Daoy (cell line): ENCODE data around the gene EIF4E3.

DNA sequence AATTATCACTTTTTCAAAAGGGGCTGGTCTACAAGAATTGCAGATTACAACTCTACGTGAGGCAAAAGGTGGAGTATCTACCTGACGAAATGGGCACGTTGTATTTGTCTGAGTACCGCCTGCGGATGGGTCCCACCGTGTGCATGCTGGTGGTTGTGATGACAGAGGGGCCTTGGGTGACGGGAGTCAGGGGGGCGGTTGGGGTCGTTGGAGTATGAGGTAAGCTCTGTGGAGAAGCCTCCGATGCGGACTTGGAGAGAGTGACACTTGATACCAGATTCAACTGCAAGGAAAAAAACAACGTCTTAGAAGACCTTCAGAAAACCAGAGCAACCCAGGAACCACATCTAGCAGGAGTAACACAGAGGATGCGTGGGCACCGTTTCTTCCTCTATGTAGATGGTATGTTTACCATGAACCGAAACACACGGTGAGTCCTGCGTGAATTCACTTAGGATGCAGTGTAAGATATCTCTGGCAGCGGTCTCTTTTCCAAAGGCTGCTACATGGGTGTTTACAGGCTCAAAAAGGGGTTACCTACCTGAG lies 605.7 kb downstream of the FOXP1 start:
- RAMPAGE, long total RNA = no peak

DNA sequence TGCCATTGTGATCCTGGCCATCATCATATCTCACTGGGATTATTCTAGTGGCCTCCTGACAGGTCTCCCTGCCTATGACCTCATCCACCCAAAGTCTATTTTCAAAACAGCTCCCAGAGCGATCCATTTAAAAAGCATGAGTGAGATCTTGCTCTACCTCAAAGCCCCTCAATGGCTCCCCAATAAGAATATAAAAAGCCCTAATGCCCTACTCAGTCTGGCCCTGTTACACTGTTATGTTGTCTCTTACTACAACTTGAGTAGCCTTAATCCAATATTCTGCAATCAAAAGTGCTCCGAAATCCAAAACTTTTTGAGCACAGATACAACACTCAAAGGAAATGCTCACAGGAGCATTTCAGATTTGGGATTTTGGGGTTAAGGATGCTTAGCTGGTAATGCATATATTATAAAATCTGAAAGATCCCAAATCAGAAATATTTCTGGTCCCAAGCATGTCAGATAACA lies 293.1 kb downstream of the FOXP1 start:
- RAMPAGE, long total RNA = no peak

DNA sequence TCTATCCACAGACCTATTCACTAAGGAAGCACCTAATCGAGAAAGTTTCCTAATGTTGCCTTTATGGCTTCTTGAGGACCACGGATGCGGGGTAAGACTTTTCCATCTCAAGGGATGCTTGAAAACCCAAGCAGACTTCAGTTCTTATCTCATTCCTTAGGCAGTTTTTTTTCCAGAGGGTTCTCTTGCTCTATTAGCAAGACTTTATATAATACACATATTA lies 237.1 kb downstream of the FOXP1 start:
- RAMPAGE, long total RNA = no peak

GRCh38 chr3:71358990-71359571 lies 224.4 kb downstream of the FOXP1 start:
- RAMPAGE, long total RNA = no peak

- RAMPAGE, long total RNA = no peak
These were observed 192.0 kb downstream of the FOXP1 start for GRCh38 chr3:71391209-71392195.

DNA sequence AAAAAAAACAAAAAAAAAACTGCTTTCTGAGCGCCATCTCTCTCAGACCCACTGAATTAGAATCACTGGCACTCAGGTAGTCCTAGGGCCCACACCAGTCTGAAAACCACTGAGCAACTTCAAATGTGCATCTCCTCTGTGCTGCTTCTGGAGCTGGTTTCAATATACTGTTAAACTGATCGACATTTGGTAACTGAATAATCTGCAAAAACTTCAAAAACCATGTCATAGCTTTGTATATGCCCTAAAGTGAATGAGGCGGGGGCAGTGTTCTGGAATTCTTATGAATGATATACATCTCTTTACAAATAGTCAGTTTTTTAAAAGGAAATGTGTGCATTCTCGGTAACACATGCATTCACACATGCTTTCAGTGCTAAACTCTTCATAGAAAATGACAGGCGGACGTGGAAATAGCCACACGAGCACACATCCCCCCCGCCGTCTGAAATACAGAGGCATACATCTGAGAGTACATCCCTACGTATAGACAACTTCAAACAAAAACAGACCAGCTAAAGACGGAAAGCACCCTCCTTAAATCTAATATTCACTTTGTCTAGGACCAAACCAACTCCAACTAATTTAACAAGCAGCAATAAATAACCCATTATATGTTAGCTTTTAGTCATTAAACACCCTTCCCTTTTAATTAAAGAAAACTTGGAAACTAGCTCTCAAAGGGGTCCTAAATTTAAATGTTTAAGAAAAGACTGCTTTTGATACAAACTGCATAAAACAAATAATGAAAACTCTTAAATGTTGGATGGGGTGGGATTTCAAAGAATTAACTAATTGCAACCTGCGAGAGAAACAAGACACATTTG lies 128.5 kb downstream of the FOXP1 start:
- RAMPAGE, long total RNA = no peak

- RAMPAGE, long total RNA = no peak
These were observed 120.7 kb downstream of the FOXP1 start for GRCh38 chr3:71462842-71463301.

DNA sequence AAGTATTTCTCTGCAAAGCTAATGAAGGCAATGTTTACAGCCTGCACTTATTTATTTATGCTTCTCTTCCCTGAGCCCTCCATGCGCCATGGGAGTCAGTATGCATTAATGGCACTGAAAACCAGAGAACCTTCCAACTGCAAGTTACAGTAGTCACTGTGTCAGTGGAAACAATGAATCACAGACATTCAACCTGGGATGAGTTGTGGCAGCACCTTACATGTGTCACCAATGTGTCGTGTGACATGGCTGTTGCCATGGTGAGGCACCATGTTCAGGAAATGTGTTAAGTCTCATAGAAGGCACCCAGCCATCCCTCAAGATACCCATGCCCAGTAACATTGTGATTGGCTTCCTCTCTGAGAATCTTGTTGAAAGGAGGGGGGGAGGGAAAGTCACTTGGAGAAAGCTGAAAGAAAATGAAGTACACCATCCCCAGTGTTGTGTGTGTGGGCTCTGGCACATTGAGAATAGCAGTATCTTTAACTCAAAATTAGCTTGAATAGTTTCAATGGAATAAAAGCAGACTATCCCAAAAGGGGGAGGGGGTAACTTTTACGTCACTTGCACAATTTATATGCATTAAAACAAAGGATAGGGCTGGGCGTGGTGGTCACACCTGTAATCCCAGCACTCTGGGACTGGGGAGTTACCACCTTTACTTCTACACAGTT lies 104.8 kb downstream of the FOXP1 start:
- RAMPAGE, long total RNA = no peak

GRCh38 chr3:71568195-71568431 lies 15.4 kb downstream of the FOXP1 start:
- RAMPAGE, long total RNA = no peak

- RAMPAGE, long total RNA = no peak
These were observed 3.6 kb downstream of the FOXP1 start for GRCh38 chr3:71579836-71580459.

GRCh38 chr3:71580460-71581257 lies 2.9 kb downstream of the FOXP1 start:
- RAMPAGE, long total RNA = no peak

GRCh38 chr3:71689833-71690600 lies 35.2 kb downstream of the EIF4E3 start:
- RAMPAGE, long total RNA = no peak

GRCh38 chr3:71724853-71725662 lies at the start of gene EIF4E3:
TSS of gene EIF4E3 (minus strand) at chr3:71725402.
- RAMPAGE, long total RNA = no peak

DNA sequence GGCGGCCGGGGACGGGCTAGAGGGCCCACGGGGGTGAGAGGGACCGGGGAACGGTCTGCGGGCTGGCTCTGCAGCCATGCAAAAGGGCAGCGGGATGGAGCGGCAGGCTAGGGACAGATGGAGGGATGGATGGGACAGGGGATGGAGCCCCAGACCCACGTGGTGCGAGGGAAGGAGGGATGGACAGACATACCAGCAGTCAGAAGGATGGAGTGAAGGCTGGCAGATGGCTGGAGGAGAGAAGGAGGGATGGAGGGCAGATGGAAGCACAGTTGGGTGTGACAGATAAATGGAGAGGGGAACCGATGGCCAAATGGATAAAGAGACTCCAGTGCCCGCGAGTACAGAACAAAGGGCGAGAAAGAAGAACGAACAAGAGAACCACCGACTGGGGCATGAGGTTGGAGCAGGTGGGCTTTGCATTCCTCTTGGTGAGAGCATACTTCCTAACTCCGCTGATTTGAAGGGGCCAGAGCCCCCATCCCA lies 504 bp upstream of the EIF4E3 start:
- RAMPAGE, long total RNA = no peak

DNA sequence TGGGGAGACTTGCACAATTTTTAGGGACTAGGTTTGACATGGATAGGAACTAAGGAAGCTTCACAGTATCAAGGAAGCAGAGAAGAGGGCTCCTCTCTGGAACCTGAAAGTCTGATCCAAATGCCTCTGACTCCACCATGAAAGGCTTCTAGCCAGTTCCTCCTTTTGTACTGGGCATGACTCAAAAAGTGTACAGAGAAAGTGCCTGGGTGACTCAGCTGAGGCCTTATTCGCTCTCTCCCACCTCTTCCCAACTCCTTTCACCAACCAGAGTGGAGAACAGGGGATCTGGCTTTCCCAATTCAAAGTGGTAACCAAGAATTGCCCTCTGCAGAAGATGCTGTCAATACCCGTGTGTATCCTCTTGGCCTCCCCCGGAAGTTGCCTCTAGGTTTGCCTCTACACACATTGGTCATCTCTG lies 342.9 kb upstream of the PROK2 start:
- RAMPAGE, long total RNA = no peak

DNA sequence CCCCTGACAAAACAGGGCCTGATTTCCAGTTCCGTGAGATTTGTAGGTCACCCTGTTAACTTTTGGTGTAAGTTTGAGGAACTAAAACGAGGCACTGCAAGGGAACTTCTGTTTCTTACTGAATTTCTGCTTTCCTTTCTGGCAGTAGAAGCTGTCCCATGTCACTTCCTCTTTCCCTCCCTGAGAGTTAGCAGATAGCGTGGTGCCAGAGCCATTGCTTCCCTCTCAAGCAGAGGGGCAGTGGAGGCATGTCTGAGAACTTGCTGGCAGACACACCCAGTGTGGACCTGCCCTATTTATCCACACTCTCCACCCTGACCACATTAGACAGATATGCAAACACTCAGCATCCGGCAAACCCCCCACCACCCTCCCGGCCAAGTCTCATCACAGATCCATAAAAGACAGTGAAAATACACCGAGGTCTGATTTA lies 324.8 kb downstream of the SHQ1 start:
- RAMPAGE, long total RNA = no peak

- RAMPAGE, long total RNA = no peak
These were observed 26.7 kb downstream of the SHQ1 start for GRCh38 chr3:72821600-72821869.

GRCh38 chr3:72847340-72847978 lies 786 bp downstream of the SHQ1 start:
- RAMPAGE, long total RNA = no peak

DNA sequence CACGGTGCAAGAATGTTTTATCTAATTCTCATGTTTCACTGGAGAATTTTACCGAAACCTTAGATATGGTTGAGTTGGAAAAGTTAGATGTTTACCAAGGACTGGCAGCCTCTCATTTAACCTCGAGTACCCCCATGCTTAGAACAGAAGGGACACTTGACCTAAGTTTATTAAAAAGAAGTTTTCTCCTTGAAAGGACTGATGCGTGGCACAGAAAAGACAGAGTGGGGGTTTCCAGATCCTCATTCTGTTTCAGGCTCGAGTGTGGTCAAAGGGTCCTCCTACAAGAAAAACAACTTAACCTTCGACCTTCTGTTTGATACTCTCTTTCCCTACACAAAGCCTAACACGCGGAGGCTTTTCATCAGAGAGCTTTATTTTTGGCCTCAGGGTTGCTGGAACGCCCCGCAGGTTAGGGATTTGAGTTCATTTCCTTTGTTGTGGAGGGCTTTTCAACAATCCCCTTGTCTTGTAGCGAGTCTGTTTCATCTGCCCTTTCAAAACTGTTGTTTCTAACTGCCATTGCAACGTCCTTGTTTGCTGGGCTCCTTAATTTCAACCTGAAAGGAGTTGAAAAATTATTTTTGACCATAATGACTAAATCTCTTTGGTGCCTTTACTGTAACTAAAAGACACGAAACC lies 1.1 kb downstream of the GXYLT2 start:
- RAMPAGE, long total RNA = no peak

DNA sequence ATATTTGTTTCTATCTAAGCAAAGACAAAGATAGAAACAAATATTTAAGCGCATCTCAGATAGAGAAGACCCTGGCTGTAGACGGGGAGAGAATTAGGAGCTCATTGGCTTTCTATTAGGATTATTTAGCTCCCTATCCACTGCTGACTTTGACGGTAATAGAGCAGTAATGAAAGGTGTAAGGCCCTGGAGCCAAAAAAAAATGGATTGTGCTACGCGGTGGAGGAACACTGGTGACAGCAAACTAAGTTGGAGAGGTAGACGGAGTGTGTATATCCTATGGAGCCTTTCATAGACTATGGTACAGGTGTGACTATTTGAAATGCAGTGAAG lies 49.5 kb upstream of the PPP4R2 start:
- RAMPAGE, long total RNA = no peak